Ureter (tissue), 1 donor: Measurements from ENCODE around the genes INPP5F and MCMBP.

DNA sequence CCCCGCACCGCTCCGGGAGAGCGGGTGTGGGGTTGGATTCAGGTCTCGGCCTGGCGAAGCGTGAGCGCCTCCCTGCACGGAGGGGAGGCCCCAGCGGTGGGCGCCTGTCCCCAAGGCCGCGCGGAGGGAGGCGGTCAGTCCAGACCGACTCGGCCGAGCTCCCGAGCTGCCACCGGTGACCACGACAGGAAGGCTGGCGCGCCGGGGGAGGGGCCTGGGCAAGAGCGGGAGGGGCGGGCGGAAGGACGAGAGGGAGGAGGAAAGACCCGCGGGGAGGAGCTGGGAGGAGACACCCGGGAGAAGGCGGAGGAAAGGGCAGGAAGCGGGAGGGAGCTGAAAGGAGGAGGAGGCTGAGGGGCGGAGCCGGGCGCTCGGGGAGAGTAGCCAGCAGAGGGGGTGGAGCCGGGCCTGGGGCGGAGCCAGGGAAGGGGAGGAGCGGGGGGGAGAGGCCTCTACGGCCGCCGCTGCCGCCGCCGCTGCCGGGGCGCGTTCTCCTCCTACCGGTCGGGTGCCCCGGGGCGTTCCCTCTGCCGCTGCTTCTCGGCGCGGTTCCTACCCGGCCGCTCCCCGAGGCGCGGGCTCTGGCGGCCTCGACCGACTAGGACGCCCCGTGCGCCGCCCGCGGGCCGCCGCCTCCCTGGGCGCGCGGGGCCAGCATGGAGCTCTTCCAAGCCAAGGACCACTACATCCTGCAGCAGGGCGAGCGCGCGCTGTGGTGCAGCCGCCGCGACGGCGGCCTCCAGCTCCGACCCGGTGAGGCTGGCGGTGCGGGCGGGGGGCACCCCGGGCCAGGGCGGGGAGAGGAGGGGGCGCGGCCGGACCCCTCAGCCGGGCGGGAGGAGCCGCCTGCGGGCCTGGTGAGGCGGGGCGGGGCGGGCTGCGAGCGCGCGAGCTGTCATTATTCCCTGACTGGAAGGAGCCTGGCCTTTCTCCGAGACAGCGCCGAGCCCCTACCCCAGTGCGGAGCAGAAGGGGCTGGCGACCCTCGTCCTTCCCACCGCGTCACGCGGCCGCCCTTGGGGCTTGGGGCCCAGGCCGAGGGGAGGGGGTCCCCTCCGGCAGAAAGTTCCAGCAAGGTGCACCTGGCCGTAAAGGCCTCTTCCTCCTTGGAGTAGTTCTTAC lies at the start of gene INPP5F:
TSS of gene INPP5F (plus strand) at position 444 of the 1,122 bp plus-strand sequence.
- PRO-cap, result bidirectional peak, plus-strand start at position 422 of the sequence, minus-strand start at position 163 of the sequence

GRCh38 chr10:119831873-119832160 lies 40.8 kb downstream of the MCMBP start:
- PRO-cap, result no peak

DNA sequence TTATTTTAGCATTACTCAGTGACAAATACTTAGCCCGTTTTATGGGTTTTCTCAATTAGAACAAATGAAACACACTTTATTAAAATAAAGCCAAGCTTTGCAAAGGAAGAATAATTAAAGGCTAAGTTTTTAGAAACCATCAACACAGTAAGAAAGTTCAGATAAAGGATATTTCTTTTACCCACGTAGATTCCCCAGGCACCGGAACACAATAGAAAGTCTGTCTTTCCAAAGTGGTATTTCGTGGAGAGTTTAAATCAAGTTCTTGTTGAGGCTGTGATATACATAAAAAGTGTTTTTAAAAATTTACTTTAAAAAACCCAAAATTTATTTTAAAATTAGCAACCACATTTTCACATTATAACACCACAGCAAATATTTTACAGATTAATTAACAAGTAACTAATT lies 15.5 kb downstream of the MCMBP start:
- PRO-cap, result no peak

GRCh38 chr10:119872752-119873999 lies at the start of gene MCMBP:
Gene MCMBP (minus strand): TSS chr10:119872843.
- PRO-cap, result bidirectional peak, plus-strand start at chr10:119873000, minus-strand start at chr10:119872843

DNA sequence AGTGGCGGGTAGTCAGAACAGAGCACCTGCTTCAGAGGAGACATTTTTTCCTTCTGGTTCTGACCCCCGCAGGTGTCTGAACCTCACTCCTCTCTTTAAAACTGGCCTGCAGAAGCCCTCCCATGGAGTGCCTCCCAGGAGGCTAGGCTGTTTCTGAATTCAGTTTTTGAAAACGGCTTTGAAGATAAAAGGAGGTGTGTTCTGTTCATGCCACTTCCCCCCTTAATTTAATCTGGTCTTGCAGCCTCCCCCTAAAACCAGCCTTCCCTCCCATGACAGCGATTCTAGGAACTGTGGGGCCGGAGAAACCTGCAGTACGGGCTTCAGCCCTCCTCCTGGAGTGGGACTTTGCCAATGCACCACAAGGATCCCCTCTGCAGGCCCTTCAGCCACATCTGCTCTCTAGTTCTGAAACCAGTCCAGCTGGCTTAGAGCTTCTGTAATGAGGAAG lies 26.1 kb upstream of the PLPP4 start:
- PRO-cap, result unidirectional peak, plus-strand start at position 163 of the sequence

GRCh38 chr10:121418209-121418758 lies 180.0 kb downstream of the FGFR2 start:
- PRO-cap, result no peak

- PRO-cap, result no peak
Measured at GRCh38 chr10:121418759-121419071, 179.5 kb downstream of the FGFR2 start.

DNA sequence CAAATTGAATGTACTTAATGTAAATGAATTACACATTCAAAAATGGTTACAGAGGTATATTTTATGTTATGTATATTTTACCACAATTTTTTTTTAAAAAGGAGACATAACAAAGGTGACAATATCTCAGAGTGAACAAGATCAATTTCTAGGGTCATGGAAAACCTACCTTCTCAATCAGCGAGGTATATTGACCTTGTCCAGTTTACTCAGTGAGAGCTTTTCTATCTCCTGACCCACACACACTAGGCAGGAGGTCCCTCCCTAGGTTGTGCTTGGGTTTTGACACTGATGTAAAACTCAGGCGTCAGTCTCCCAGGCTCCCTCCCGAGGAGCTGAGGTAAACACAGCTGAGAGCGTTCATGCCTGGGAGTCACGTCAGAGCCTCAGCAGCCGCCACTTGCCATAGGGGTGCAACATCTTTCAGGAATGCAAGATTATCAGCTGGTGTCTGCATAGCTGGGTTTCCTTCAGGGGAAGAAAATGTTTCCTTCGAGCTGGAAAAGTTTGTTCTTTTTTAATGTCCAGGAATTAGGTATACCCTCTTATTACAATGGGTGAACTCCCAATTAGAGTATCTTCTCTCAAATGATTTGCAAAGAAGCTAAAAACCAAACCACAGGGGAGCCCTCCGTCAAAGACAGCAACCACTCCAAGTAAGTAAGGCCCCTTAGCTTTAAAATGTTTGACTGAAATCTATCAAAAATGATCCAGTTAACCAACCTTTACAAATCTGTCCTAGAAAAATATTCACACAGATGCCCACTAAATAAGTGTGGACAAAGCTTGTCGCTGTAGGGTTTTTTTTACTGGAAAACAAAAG lies 70.5 kb downstream of the FGFR2 start:
- PRO-cap, result no peak

GRCh38 chr10:121886951-121887682 lies 40.7 kb downstream of the ATE1 start:
- PRO-cap, result no peak

GRCh38 chr10:122013146-122013918 lies 24.4 kb downstream of the TACC2 start:
- PRO-cap, result no peak

GRCh38 chr10:122050337-122050746 lies 61.4 kb downstream of the TACC2 start:
- PRO-cap, result no peak

- PRO-cap, result no peak
Measured at GRCh38 chr10:122101817-122102421, 113.0 kb downstream of the TACC2 start.

DNA sequence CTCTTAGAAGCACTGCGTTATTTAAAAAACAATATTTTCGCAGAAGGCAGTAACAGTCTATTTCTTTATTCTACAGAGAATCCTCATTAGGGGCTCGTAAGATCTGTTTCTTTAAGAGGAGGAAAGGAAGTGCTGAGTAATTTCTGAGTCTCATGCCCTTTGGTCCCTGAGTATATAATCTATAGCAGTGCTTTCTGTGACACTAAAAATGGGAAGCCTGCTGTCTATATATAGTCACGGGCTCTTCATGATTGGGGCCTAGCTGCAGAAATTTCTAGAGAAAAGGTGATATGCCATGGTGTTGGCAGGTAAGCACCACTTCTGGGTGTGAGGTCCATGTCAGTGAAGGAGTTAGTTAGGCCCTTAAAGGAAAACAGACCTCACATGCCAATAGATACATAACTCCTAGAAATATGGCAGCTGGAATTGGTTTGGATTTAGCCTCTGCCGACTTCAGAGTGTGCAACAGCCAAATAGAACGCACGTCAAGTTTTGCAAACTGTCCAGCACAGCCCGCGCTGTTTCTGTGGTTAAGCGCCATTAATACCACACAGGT lies 123.1 kb downstream of the TACC2 start:
- PRO-cap, result no peak

- PRO-cap, result no peak
Measured at GRCh38 chr10:122116082-122116764, 127.3 kb downstream of the TACC2 start.

GRCh38 chr10:122120868-122121495 lies 132.0 kb downstream of the TACC2 start:
- PRO-cap, result no peak

DNA sequence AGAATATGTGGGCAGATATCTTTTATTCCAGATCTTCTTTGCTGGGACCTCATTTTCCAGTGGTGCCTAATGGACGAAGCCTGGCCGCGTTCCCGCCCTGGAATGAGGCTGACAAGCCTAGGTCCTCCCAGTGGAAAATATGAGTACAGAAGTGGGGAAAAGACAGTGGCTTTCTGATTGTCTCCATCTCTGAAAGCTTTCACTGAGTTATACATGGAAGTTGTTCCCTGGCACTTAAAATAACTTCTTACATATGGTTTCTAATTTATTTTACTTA lies 139.4 kb downstream of the TACC2 start:
- PRO-cap, result no peak

DNA sequence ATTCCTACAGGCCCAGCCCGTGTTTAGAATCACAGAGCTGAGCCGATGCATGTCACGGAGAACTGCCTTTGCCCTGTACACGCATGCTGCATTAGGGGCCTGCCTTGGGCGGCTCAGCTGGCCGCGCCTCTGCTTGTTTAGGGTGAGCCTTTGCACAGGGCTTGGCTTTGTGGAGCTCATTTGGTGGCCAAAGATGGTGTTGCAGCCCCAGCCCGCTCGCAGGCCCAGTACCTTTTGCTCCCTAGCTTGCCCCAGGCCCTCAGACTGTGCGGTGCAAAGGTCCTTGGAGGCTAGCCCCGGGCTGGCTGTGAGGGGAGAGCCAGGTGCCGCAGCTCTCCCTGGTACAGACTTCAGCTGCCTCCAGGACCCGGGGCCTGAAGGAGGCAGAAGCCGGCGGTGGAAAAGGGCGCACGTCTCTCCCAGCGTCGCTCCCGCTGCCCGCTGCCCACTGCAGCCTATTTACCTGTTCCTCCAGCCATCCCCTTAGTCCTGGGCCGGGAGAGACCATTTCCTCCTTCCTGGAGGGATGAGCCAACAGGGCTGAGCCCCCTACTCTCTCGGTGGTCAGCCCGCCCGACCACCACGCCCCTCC lies 108.2 kb upstream of the BTBD16 start:
- PRO-cap, result no peak

DNA sequence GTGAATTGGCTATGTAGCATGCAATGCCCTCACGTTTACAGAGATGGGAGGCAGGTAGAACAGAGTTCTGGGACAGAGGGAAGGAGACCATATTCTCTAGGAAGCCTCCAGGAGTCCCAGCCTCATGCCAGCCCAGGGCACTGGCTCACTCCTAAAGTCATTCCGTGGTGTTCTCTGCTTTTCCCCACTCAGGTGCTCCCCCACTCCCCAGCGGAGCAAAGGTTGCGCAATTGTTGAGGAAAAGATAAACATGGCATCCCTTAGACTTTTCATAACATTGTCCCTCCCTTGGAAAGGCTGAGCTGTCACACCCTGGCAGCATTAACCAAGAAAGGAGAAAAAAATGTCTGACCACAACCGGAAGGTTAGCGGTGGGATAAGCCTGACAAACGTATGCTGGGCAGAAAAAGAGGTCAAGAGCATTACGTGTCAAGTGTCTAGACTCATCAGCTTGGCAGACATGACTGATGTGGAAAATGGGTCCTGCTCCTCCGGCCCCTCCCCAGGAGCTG lies 29.9 kb downstream of the BTBD16 start:
- PRO-cap, result no peak

DNA sequence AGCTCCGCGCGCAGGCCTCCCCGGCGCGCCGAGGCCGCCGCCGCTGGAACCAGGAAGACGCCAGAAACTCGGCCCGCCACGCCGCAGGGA lies 148 bp upstream of the PLEKHA1 start:
- PRO-cap, result no peak

GRCh38 chr10:122422147-122422770 lies 32.2 kb upstream of the ARMS2 start:
- PRO-cap, result no peak